ENCODE measurements around a stretch of chr2.

- PRO-cap, result no peak
- RAMPAGE, long total RNA, 4 experiments, result no peak in any of the 4 experiments
Measured at GRCh38 chr2:160220251-160221067, 20.4 kb upstream of the ITGB6 start.

GRCh38 chr2:160223877-160224526 is 23.9 kb upstream of the ITGB6 start:
- PRO-cap, result no peak
- RAMPAGE, long total RNA, 4 experiments, result no peak in any of the 4 experiments

DNA sequence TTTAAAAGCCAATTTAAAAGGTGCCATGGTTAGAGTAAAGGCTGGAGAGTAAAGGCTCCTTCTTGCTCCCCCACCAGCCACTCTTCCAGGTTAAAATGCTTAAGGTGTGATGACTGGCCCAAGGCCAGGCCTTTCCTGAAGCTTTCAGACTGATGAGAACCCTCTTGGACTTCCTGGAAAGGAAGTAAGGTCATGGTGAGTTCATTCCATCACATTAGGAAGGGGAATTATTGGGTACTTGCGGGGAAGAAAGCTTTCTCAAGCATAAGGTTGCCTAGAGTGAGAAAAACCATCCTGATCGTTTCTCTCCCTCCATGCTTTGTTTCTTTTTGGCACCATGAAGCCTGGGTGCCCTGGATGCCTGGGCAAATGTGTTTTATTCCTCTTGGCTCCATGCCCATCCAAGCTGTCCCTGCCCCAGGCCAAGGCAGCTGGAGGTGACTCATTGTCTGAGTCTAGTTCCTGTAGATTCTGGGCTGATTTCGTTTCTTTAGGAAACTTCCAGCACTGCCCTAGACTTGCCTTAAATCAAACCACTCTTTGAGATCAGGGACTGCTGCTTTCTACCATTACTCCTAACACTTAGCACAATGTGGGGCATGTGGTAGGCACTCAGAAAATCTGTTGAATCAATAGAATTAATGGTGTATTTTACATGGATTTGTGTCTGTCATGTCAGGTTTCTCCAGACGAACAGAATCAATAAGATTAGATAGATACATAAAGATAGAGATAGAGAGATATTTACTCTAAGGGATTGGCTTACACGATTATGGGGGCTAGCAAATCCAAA is 41.7 kb upstream of the ITGB6 start:
- PRO-cap, result no peak
- RAMPAGE, long total RNA, 4 experiments, result no peak in any of the 4 experiments

DNA sequence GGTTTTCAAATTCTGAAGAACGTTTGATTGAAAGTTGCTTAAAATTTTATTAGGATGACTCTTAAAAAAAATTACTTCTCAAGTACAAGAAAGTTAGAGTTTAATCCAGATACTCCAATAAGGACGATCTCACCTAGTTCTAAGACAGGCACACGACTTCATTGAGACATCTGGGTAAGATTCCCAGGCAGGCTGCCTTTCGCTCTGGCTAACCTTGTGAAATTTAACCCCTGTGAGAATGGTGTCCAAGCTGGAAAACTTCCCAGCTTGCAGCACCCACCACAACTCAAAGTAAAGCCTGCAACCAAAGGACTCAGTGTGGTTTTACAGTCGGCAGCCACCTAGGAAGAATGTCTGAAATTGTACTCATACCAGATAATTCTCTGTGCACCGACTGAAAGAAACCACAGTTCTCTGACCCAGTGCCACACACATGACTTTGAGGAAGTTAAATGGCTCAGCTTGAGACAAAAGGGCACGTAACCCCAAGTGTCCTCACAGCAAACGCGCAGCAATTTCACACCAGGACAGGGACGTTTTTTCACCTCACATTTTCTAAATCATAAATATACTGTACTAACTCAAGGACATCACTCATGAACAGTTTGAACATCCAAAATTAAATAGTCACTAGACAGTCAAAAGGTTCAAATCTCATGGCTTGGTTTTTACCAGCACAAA is 125.7 kb downstream of the RBMS1 start:
- PRO-cap, result no peak
- RAMPAGE, long total RNA, 4 experiments, result no peak in any of the 4 experiments

DNA sequence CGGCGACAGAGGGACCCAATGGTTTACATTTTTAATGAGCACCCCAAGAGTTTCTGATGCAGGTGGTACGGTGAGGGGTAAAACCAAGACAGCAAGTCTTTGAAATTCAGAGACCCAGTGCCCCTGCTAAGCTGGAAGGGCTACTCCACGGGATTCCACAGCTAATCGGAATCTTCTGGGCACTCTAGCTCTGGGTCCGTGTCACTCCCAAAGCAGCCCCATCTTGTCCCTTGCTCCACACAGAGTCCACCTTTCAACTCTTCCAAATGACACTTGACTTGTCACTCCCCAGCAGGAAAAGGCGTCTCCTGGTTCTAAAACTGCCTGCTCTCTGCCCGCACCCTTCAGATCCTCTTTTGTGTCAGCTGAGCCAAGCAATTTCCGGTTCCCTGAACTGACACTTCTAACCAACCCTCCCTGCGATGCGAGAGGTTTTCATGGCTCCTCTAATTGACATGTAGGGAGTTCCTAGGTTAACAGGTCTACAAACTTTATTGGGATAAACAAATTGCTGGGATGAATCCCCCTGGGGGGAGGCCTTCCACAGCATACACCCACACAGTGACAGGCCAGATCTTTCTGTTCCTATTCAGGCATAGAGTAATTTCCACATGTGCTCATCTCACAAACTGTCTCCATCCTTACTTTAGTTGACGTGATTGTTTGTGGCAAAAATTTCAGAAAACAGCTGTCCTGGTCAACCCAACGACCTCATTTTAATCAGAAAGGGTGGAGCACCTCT is 105.1 kb downstream of the RBMS1 start:
- PRO-cap, result no peak
- RAMPAGE, long total RNA, 4 experiments, result no peak in any of the 4 experiments

- PRO-cap, result no peak
- RAMPAGE, long total RNA, 4 experiments, result no peak in any of the 4 experiments
Measured at GRCh38 chr2:160393946-160394706, 99.5 kb downstream of the RBMS1 start.

GRCh38 chr2:160446289-160446949 is 47.2 kb downstream of the RBMS1 start:
- PRO-cap, result no peak
- RAMPAGE, long total RNA, 4 experiments, result no peak in any of the 4 experiments

DNA sequence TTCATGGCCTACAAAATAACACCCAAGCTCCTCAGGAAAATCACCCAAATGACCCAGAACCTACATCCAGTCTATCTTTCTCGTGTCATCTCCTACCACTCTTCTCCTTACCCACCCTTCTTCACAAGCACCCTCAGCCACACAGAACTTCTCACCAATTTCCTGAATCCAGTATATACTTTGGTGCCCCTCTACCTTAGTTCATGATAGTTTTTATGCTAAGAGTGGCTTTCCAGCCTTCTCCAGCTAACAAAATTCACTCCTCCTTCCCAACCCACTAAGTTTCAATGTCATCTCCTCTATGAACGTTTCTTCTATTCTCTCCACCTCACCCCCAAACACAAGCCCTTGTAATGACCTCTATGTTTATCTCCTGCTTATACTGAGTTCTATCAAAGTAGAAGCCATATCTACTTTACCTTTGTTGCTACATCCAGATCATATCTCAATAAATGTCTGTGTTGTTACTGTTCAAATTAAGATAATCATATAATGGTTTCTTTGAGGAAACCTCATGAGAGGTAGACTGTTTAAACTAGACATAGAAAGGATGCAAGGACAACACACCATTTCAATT is 39.8 kb downstream of the RBMS1 start:
- PRO-cap, result no peak
- RAMPAGE, long total RNA, 4 experiments, result start-site peak on the minus strand in 1 of 4 experiments, centred at position 262 of the sequence, 5 reads per replicate

GRCh38 chr2:161077027-161077494 is 83.2 kb upstream of the TANK start:
- PRO-cap, result no peak
- RAMPAGE, long total RNA, 4 experiments, result no peak in any of the 4 experiments

GRCh38 chr2:161238438-161239479 is 69.5 kb upstream of the PSMD14 start:
- PRO-cap, result no peak
- RAMPAGE, long total RNA, 4 experiments, result no peak in any of the 4 experiments

DNA sequence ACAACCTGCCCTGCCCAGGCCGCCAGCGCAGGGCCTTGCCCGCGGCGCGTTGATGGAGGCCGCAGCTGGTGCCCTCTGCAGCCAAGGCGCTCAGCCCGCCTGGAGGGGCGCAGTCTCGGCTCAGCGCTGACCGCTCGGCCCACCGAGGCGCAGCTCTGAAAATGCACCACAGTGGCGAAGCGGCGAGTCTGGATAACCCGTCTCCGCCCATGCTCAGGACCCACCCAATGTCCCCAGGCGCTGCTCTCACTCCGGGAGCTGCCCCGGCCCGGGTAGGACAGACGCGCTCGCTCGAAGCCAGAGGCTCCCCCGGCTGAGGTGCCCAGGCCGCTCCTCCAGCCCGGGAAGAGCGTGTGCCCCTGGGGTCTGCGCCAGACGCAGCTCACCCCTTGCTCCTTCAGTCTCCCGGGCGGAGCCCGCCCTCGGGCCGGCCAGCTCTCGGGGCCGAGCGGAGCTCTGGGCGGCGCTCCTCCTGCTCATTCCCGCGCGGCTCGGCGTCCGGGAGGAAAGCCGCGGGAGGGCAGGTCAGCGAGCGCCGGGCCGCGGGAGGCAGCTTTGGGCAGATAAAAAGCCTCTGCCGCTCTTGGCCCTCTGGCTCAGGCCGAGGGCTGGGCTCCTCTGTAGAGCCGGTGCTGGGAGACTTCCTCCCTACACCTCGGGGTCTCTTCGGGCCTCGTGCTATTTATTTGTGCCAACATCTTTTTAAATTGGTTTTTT is 1.6 kb upstream of the TBR1 start:
- PRO-cap, result no peak
- RAMPAGE, long total RNA, 4 experiments, result no peak in any of the 4 experiments

DNA sequence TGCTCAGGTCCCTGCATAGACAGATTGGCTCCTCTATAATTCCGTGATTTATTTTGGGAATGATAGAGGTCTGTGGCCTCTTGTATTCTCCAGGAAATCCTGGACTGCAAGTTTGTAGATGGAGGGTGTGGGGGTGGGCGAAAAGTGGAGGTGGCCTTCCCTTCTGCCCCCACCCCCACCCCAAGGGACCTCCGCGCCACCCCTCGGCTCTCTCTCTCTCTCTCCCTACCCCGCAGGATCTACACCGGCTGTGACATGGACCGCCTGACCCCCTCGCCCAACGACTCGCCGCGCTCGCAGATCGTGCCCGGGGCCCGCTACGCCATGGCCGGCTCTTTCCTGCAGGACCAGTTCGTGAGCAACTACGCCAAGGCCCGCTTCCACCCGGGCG is 7.0 kb downstream of the TBR1 start:
- PRO-cap, result no peak
- RAMPAGE, long total RNA, 4 experiments, result no peak in any of the 4 experiments

- PRO-cap, result no peak
- RAMPAGE, long total RNA, 4 experiments, result no peak in any of the 4 experiments
Measured at GRCh38 chr2:162013415-162014133, 60.4 kb downstream of the DPP4 start.

DNA sequence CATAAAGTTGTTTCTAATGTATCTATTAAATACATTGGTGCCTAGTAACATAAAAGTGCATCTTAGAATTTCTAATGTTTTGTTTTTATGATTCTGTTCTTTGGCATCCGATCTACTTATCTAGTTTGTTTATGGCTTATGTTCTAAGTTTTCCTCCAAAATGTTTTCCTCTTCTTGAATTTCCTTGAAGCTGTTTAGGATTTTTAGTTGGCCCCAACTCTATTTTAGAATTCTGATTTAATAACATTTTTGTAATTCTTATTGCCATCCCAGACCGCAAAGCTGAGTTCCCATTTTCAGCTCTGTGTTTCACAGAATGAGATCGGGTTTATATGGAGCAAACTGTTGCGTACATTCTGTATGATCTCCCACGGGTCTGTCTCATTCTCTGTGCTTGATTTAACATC is 59.3 kb downstream of the DPP4 start:
- PRO-cap, result no peak
- RAMPAGE, long total RNA, 4 experiments, result no peak in any of the 4 experiments

- PRO-cap, result no peak
- RAMPAGE, long total RNA, 4 experiments, result no peak in any of the 4 experiments
Measured at GRCh38 chr2:162582245-162582821, 238.4 kb downstream of the GCA start.

GRCh38 chr2:164569297-164569842 is 51.9 kb downstream of the GRB14 start:
- PRO-cap, result no peak
- RAMPAGE, long total RNA, 4 experiments, result no peak in any of the 4 experiments

GRCh38 chr2:164779145-164779864 is 62.3 kb downstream of the COBLL1 start:
- PRO-cap, result no peak
- RAMPAGE, long total RNA, 4 experiments, result no peak in any of the 4 experiments

GRCh38 chr2:164843598-164844172 is 2.1 kb upstream of the COBLL1 start:
- PRO-cap, result no peak
- RAMPAGE, long total RNA, 4 experiments, result no peak in any of the 4 experiments

GRCh38 chr2:165112136-165112628 is 91.7 kb downstream of the SCN3A start:
- PRO-cap, result no peak
- RAMPAGE, long total RNA, 4 experiments, result no peak in any of the 4 experiments

DNA sequence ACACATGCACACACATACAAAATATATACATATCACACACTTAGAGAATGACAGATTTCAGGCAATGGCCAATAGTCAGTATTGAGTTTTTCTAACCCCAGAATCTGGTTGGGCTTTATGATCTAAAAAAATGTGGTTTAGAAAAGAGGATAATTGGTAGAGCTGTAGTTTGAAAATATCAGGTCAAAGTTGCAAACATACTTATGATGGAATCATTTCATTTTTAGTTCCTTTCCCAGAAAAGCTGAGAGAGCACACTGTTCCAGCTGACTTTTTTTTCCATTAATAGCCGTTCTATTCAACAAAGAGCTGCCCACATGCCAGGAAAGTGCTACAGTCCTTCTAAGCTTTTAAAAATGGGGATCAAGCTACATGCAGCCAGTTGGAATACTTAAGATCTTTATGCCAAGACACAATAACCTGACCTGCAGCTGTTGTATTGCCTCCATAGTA is 111.6 kb downstream of the GALNT3 start:
- PRO-cap, result no peak
- RAMPAGE, long total RNA, 4 experiments, result no peak in any of the 4 experiments